HepG2 (cell line): ENCODE data around the genes DIAPH2, XKRX, ARMCX6, BEX4 and BEX2.

DNA sequence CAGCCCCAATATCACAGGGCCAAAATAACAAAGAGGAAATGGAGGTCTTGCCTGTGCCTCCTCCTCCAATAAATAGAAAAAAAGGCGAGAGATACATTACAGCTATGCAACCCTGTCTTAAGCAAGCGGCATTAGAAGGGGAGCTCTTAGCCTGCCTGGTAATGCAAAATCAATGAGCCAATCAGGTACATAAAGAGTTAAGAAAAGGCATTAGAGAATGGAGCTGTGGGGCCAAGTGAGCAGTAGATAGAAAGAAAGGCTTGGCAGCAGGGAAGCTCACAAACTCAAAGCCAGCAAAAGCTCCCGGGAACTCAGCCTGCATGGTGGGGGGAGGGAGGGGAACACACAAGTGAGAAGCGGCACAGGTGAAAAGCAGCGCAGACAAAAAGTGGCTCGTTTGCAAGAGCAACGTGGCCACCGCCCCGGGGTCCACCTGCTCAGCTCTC is 818.5 kb downstream of the FAM133A start:
- RRBS, 2 experiments: no CpG with 5 or more reads among the region's 9 CpGs
CAGE:
- cytosol, long polyA minus RNA: no peak
- cytosol, long polyA plus RNA: no peak
- long polyA plus RNA: no peak
- nucleus, long polyA minus RNA: no peak
- nucleus, long polyA plus RNA: no peak

GRCh38 chrX:96684139-96685222 is at the start of gene DIAPH2:
TSS of gene DIAPH2 (plus strand) at chrX:96684842.
- RRBS, 2 experiments: 2% methylated on average over 17 to 20 of the region's 66 CpGs
CAGE:
- cytosol, long polyA minus RNA: start-site peak on the plus strand at chrX:96684765-96684896, 20 reads
- cytosol, long polyA plus RNA: no peak
- long polyA plus RNA: no peak
- nucleus, long polyA minus RNA: no peak
- nucleus, long polyA plus RNA: no peak

- RRBS, 2 experiments: no CpG with 5 or more reads among the region's 26 CpGs
CAGE:
- cytosol, long polyA minus RNA: no peak
- cytosol, long polyA plus RNA: no peak
- long polyA plus RNA: no peak
- nucleus, long polyA minus RNA: no peak
- nucleus, long polyA plus RNA: no peak
Measured at GRCh38 chrX:96685223-96685651, 595 bp downstream of the DIAPH2 start.

DNA sequence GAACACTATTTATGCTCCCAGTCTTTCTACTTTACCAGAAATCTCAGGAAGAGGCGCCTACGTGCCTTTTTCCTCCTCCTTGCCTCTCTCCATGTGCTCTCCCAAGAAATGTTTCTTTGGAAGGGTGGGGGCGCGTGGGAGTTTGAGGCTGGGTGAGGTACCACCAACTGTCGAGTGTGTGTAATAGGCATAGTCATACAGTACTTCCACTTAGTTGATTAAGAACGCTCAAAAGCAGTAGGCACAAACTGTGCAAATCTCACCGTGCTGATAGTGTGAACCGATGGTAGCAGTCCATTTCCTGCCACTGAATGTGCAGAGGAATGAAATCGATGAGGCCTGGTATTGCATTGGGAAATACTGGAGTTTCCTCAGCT is 998 bp downstream of the DIAPH2 start:
- RRBS, 2 experiments: no CpG with 5 or more reads among the region's 9 CpGs
CAGE:
- cytosol, long polyA minus RNA: no peak
- cytosol, long polyA plus RNA: no peak
- long polyA plus RNA: no peak
- nucleus, long polyA minus RNA: no peak
- nucleus, long polyA plus RNA: no peak

DNA sequence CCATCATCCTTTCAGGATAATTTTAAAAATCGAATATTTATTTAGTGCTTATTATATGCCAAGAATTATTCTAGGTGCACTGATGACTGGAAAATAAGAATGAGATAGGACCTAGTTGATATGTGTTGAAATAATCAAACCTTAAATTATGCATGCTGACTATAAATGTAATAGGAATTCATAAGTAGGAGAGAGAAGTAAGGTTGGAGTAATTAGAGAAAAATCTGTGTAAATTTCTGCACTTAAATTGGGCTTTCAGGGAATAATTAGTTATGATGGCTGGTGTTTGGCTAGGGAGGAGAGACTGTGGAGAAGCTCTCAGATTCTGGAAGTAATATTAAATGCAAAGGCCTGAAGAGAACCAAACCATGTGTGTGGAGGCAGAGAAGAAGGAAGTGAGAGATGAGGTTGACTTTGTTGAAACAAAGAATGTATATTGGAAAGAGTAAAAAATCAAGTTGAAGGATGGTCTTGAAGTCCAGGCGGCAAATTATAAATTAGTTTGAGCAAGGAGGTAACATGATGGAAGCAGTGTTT is 79.4 kb downstream of the DIAPH2 start:
- RRBS, 2 experiments: no CpG with 5 or more reads among the region's 2 CpGs
CAGE:
- cytosol, long polyA minus RNA: no peak
- cytosol, long polyA plus RNA: no peak
- long polyA plus RNA: no peak
- nucleus, long polyA minus RNA: no peak
- nucleus, long polyA plus RNA: no peak

GRCh38 chrX:97188656-97189064 is 305.0 kb downstream of the RPA4 start:
- RRBS, 2 experiments: no CpG with 5 or more reads among the region's 1 CpG
CAGE:
- cytosol, long polyA minus RNA: no peak
- cytosol, long polyA plus RNA: no peak
- long polyA plus RNA: no peak
- nucleus, long polyA minus RNA: no peak
- nucleus, long polyA plus RNA: no peak

GRCh38 chrX:97617018-97617488 is 733.3 kb downstream of the RPA4 start:
- RRBS, 2 experiments: 67% methylated on average over 3 of the region's 6 CpGs; no CpG with 5 or more reads in 1 of the 2 experiments
CAGE:
- cytosol, long polyA minus RNA: no peak
- cytosol, long polyA plus RNA: no peak
- long polyA plus RNA: no peak
- nucleus, long polyA minus RNA: no peak
- nucleus, long polyA plus RNA: no peak

DNA sequence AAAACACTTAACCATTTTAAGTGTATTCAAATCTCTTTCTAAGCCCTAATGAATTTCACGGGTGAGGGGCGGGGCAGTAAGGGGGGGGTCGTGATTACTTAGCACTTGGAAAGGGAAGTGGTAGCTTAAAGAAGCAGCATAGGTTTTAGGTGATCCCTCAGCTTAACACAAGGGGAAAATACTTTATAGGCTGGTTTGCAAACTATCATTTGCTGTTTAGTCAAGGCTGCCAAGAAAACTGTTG is 8.7 kb downstream of the TNMD start:
- RRBS, 2 experiments: no CpG with 5 or more reads among the region's 3 CpGs
CAGE:
- cytosol, long polyA minus RNA: no peak
- cytosol, long polyA plus RNA: no peak
- long polyA plus RNA: no peak
- nucleus, long polyA minus RNA: no peak
- nucleus, long polyA plus RNA: no peak

- RRBS, 2 experiments: no CpG with 5 or more reads among the region's 6 CpGs
CAGE:
- cytosol, long polyA minus RNA: no peak
- cytosol, long polyA plus RNA: no peak
- long polyA plus RNA: no peak
- nucleus, long polyA minus RNA: no peak
- nucleus, long polyA plus RNA: no peak
Measured at GRCh38 chrX:100649024-100649508, 5.1 kb downstream of the SRPX2 start.

- RRBS, 2 experiments: 0% methylated on average over 1 of the region's 50 CpGs
CAGE:
- cytosol, long polyA minus RNA: no peak
- cytosol, long polyA plus RNA: no peak
- long polyA plus RNA: no peak
- nucleus, long polyA minus RNA: no peak
- nucleus, long polyA plus RNA: no peak
Measured at GRCh38 chrX:100731176-100731985, 540 bp downstream of the SYTL4 start.

DNA sequence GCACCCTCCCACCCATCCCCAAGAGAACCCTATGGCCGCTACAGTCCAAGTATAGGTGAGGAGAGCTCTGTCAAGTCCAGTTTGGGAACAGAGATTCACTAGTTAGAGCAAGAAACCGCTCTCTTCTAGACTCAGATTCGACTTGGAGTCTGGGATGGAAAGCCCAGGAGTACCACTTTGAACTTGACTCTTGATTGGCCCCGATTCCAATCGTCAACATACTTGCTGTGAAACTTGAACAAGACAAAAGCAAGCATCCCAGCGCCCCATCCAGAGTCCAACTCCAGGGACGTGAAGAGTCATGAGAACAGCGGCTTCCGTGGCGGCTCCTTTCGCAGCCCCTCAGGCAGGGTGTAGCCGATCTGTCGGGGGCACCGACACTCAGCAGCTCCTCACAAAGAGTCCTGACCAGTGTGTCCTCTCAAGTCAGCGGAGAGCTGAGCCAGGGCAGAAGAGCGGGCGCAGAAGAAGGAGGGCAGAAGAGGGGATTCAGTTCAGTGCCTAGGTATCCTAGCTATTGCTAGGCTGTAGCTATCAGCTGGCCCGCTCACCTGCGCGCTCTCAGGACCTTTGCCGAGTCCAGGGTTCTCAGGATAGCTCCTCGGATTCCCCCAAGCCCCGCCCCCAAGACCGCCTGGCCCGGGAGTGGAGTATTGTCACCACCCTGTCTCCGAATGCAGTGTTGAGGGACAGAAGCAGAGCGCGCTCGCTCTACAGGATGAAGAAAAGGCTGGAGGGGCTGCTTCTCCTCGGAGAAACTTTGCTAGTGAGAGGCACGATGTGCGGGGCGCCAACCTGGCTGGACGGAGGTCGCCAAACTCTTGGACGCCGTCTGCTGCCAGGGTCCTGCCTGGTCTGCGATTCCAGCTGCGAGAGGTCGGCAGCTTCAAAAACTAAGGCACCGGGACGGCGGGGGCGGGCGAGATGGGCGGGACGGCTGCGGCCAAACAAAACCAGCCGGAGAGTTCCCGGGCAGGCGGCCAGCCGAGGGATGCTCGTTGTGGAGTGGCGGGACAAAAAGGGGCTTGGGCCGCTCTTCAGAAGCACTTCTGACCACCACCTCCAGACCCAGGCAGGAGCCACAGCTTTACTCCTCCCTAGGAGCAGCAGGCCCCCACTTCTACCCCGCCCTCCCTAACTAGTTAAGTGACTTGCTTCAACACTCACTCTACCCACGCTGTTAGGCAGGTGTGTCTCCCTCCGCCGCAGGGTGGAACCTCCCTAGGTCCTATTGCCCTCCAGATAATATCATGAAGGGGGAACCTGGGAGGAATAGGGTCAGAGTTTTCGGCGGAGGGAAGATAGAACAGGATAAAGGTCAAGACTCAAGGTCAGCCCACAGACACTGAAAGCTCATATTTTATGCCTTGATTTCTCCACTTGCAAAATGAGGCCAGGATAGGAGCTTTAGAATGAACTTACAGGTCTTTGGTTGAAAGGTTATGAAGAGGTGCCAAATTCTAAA is at the start of gene XKRX:
XKRX (minus strand) TSS at position 573 of the 1,465 bp plus-strand sequence.
- RRBS, 2 experiments: 2% methylated on average over 9 of the region's 61 CpGs
CAGE:
- cytosol, long polyA minus RNA: no peak
- cytosol, long polyA plus RNA: no peak
- long polyA plus RNA: no peak
- nucleus, long polyA minus RNA: no peak
- nucleus, long polyA plus RNA: no peak

- RRBS, 2 experiments: no CpG with 5 or more reads among the region's 1 CpG
CAGE:
- cytosol, long polyA minus RNA: no peak
- cytosol, long polyA plus RNA: no peak
- long polyA plus RNA: no peak
- nucleus, long polyA minus RNA: no peak
- nucleus, long polyA plus RNA: no peak
Measured at GRCh38 chrX:101029127-101029690, 22.7 kb downstream of the TRMT2B start.

GRCh38 chrX:101410449-101411022 is 2.5 kb downstream of the HNRNPH2 start:
- RRBS, 2 experiments: no CpG with 5 or more reads among the region's 7 CpGs
CAGE:
- cytosol, long polyA minus RNA: no peak
- cytosol, long polyA plus RNA: no peak
- long polyA plus RNA: no peak
- nucleus, long polyA minus RNA: no peak
- nucleus, long polyA plus RNA: no peak

DNA sequence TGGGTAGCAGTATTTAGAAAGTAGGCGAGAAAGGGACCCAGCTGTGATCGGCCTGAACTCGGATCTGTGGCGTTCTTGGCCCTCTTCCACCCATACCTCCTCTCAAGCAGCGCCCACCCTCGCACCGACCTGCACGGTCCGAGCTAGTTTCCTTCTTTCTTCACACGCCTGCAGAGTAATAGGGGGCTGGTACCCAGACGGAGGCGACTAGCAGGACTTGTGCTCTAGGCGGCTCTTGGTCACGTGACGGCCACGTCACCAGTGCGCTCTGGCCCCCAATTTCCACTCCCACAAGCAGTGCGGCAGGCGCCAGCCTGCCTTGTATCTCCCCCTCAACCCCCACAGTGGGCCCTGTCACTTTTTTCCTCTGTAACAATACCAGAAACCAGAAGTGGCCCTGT is at the start of gene ARMCX6:
ARMCX6 (minus strand) TSS at position 245 of the 401 bp plus-strand sequence.
- RRBS, 2 experiments: no CpG with 5 or more reads among the region's 19 CpGs
CAGE:
- cytosol, long polyA minus RNA: start-site peak on the minus strand centred at position 195 of the sequence, 31 bp wide, 19 reads
- cytosol, long polyA plus RNA: start-site peak on the minus strand centred at position 206 of the sequence, 49 bp wide, 96 and 139 reads in 2 replicates
- long polyA plus RNA: start-site peak on the minus strand centred at position 205 of the sequence, 52 bp wide, 175 and 166 reads in 2 replicates
- nucleus, long polyA minus RNA: no peak
- nucleus, long polyA plus RNA: start-site peak on the minus strand centred at position 206 of the sequence, 49 bp wide, 195 and 100 reads in 2 replicates

DNA sequence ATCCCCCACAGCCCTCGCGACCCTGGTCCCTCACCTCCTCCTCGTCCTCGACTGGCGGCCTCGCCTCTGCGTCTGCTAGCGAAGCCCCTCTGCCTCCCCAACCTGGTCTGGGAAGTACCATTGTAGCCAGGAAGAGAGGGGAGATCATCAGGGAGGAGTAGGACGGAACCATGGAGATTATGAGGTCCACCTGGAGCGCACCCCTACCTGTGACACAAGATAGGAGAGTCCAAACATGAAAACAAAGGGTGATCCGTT is 31.9 kb upstream of the NXF2B start:
- RRBS, 2 experiments: no CpG with 5 or more reads among the region's 11 CpGs
CAGE:
- cytosol, long polyA minus RNA: no peak
- cytosol, long polyA plus RNA: no peak
- long polyA plus RNA: no peak
- nucleus, long polyA minus RNA: no peak
- nucleus, long polyA plus RNA: no peak

DNA sequence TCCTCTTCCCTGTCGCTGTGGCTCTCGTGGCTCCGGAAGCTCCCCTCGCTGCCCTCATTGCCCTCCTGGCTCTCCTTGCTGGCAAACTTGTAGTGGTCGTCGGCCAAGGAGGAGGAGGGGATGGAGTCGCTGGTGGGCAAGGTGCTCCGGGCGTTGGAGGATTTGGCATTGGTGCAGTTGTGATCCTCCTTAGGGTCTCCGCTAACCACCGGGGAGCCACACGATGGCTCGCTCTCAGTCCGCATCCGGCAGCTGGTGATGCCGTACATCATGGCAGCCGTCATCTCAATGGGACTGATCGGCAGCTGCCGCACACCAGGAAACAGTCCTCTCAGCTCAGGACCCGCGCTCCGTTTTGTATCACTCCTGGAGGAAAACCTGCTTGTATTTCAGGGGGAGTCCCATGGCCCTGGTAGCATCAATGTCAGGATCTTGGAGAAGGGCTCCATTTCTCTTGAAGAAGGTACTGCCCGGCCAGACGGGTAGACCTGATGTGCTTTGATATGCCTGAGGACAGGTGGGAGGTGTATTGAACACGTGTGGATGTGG is 30.6 kb upstream of the TMSB15A start:
- RRBS, 2 experiments: 97% methylated on average over 2 of the region's 25 CpGs
CAGE:
- cytosol, long polyA minus RNA: no peak
- cytosol, long polyA plus RNA: no peak
- long polyA plus RNA: no peak
- nucleus, long polyA minus RNA: no peak
- nucleus, long polyA plus RNA: no peak

GRCh38 chrX:102832710-102833207 is 104.3 kb upstream of the RAB40AL start:
- RRBS, 2 experiments: no CpG with 5 or more reads among the region's 5 CpGs
CAGE:
- cytosol, long polyA minus RNA: no peak
- cytosol, long polyA plus RNA: no peak
- long polyA plus RNA: no peak
- nucleus, long polyA minus RNA: no peak
- nucleus, long polyA plus RNA: no peak

DNA sequence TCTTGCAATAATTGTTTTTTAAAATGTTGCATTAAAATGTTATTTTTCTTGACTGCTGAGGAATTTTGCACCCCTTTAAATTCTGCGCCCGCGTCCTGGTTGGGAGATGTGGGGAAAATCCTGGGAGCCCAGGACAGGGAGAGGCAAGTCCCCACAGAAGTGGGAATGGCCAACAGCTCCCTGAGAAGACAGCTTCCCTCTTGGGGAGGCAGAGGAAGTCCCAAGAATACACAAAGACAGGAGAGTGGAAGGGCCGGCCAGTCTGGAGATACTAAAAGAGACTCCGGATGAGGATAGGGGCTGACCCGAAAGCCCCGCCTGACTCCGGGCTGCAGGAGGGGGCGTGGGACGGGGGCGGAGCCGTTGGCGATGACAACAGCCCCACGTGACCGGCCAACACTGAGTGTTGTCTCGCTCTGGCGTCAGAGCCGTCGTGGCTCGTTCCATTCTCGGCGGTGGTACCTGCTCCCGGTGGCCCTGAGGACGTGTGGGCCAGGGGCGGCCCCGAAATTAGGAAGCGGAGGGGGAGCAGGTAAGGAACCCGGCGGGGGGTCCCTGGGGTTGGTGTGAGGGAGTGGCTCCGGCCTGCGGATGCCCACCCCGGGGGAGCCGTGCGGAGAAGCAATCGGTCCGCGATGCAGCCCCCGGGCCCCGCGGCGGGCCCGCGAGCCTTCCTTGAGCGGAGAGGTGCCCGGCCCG is at the start of gene BEX4:
BEX4 (plus strand) TSS at position 402 of the 699 bp plus-strand sequence.
- RRBS, 2 experiments: 30 to 31% methylated on average over 26 of the region's 46 CpGs
CAGE:
- cytosol, long polyA minus RNA: no peak
- cytosol, long polyA plus RNA: no peak
- long polyA plus RNA: no peak
- nucleus, long polyA minus RNA: no peak
- nucleus, long polyA plus RNA: no peak

- RRBS, 2 experiments: 30% methylated on average over 12 to 13 of the region's 44 CpGs
CAGE:
- cytosol, long polyA minus RNA: no peak
- cytosol, long polyA plus RNA: no peak
- long polyA plus RNA: no peak
- nucleus, long polyA minus RNA: no peak
- nucleus, long polyA plus RNA: no peak
Measured at GRCh38 chrX:103310686-103311419, at the start of gene BEX2. TSS of gene BEX2 (minus strand) at chrX:103310990.

DNA sequence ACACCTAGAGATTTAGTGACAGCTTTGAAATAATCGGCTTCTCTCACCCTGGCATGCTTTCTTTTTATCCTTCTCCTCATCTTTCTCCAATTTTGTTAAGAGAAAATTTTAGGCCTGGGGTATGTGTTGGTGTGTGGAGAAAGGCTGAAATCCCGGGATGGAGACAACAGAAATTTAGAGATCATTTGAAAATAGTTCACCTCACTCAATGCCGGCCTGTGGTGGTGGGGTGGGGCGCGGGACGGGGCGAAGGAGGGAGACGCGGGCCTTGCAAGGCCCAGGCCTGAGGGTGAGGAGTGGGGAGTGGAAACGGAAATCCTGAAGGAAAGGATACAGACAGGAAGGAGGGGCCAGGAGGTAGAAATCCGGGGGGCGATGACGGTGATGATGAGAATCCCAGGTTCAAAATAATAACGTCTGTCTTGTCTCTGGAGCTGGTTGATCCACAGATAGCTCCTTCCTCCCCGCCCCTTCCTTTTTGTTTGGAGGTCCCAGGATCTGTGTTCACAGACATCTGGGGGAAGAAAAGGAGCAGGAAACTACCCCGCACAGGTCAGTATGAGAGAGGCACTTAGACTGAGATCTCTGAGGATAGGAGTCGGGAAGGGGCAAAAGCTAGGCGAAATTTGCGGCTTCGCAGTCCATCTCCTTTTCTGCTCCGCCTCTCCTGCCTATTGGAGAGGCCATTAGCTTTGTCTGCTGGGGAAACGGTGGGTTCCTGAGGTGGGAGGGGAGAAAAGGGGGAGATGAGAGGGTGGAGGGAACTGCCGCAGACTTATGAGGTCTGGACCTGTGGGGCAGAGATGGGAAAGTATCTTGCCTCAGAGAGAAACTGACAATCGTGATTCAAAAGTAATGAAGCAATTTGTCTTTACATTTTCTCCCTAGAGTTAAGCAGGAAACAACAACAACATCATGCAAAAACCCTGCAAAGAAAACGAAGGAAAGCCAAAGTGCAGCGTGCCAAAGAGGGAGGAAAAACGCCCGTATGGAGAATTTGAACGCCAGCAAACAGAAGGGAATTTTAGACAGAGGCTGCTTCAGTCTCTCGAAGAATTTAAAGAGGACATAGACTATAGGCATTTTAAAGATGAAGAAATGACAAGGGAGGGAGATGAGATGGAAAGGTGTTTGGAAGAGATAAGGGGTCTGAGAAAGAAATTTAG is 833 bp downstream of the TCEAL7 start:
- RRBS, 2 experiments: no CpG with 5 or more reads among the region's 30 CpGs
CAGE:
- cytosol, long polyA minus RNA: no peak
- cytosol, long polyA plus RNA: no peak
- long polyA plus RNA: no peak
- nucleus, long polyA minus RNA: no peak
- nucleus, long polyA plus RNA: no peak